ENCODE data around the genes RSKR and SEZ6.

GRCh38 chr17:28614037-28614633 lies at the start of gene RSKR:
RSKR (minus strand) TSS chr17:28614185.
- RRBS = no CpG with 5 or more reads among the region's 6 CpGs

DNA sequence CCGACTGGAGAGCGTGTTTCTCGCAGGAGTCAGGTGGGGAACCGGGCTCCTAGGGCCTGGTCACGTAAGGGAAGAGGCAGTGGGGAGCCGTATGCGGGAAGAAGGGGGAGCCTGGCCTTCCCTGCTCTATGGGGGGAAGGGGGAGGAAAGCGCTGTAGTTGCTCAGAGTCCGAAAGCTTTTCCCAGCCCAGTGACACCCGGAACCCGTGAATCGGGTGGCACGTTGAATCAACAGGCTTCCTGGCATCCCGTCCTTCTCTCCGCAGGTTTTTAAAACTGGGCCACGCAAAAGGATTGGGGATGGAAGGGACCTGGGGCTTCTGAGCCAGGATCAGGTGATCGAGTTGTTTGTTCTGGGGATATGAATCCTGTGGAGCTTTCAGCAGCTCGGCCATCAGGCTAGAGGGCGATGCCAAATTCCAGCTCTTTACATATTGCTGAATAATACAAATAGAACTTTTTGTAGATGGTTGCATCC lies 385 bp downstream of the SUPT6H start:
- RRBS = no CpG with 5 or more reads among the region's 19 CpGs

GRCh38 chr17:28745125-28746016 lies 1.6 kb downstream of the TRAF4 start:
- RRBS = 27% methylated on average over 3 of the region's 23 CpGs

DNA sequence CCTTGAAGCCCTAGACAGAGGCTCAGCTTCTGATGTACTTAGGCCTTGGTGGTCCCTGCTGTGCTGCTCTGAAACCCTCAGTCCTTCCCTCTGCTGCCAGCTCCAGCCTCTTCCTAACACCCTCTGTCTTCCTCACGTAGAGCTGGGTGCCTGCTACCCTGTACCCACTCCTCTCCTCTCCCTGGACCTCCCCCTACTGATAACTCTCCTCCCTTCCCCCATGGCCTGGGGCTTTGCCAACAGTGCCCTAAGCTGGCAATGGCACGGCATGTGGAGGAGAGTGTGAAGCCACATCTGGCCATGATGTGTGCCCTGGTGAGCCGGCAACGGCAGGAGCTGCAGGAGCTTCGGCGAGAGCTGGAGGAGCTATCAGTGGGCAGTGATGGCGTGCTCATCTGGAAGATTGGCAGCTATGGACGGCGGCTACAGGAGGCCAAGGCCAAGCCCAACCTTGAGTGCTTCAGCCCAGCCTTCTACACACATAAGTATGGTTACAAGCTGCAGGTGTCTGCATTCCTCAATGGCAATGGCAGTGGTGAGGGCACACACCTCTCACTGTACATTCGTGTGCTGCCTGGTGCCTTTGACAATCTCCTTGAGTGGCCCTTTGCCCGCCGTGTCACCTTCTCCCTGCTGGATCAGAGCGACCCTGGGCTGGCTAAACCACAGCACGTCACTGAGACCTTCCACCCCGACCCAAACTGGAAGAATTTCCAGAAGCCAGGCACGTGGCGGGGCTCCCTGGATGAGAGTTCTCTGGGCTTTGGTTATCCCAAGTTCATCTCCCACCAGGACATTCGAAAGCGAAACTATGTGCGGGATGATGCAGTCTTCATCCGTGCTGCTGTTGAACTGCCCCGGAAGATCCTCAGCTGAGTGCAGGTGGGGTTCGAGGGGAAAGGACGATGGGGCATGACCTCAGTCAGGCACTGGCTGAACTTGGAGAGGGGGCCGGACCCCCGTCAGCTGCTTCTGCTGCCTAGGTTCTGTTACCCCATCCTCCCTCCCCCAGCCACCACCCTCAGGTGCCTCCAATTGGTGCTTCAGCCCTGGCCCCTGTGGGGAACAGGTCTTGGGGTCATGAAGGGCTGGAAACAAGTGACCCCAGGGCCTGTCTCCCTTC lies 5.3 kb downstream of the TRAF4 start:
- RRBS = 72% methylated on average over 2 of the region's 26 CpGs

DNA sequence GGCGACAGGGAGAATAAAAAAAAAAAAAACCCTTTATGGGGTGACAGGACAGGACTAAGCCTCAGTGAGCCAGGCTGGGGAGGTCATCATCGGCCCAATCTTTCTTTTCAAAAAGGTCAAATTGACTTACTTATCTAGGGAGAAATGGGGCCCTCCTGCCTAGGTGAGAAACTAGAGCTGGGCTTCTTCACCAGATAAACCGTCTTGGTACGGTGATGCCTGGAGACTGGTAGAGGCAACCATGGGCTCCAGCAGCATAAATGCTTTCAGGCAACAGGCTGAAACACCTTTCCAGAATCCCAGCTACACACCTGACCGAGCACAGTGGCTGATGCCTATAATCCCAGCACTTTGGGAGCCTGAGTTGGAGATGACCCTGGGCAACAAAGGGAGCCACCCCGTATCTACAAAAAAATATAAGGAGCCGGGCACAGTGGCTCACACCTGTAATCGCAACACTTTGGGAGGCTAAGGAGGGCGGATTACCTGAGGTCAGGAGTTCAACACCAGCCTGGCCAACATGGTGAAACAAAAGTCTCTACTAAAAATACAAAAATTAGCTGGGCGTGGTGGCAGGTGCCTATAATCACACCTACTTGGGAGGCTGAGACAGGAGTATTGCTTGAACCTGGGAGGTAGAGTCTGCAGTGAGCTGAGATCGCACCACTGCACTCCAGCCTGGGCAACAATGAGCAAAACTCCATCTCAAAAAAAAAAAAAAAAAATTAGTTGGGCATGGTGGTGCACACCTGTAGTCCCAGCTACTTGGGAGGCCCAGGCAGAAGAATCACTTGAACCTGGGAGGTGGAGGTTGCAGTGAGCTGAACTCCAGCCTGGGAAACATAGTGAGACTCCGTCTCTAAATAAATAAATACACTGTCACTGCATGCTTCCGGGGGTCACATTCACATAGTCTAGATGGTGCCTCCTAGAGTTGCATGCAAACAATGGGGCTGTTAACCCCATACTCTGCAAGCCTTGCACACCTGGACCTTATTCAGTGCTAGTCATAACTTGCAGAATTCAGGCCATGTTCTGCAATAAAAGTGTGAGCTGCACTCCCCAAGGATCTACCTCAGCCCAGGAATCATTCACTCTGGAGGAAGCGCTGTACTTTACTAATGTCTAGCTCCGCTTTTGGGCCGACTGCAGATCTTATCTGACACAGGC lies 8.1 kb downstream of the TRAF4 start:
- RRBS = no CpG with 5 or more reads among the region's 16 CpGs

GRCh38 chr17:28879453-28880550 lies 17.7 kb downstream of the FLOT2 start:
- RRBS = no CpG with 5 or more reads among the region's 13 CpGs

GRCh38 chr17:28893188-28893788 lies 4.2 kb downstream of the FLOT2 start:
- RRBS = no CpG with 5 or more reads among the region's 9 CpGs

DNA sequence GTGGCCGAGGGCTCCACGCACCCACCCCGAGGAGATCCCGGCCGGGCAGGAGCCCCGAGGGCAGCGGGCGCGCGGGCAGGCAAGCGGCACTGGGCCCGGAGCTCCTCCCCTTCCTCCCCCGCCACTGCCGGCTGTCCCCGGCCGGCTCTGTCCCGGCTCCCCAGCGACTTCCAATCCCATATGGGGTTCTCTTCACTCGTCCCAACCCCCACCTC lies 1.8 kb downstream of the PHF12 start:
- RRBS = 3% methylated on average over 15 of the region's 19 CpGs

GRCh38 chr17:29005274-29006224 lies at the start of gene SEZ6:
SEZ6 (minus strand) TSS chr17:29006033.
- RRBS = 4% methylated on average over 53 of the region's 105 CpGs

- RRBS = no CpG with 5 or more reads among the region's 2 CpGs
Observed at GRCh38 chr17:29045823-29046145, 2.8 kb downstream of the PIPOX start.

- RRBS = no CpG with 5 or more reads among the region's 13 CpGs
Observed at GRCh38 chr17:29093787-29094276, 50.9 kb downstream of the PIPOX start.

- RRBS = no CpG with 5 or more reads among the region's 10 CpGs
Observed at GRCh38 chr17:29117025-29117438, 63.2 kb downstream of the MYO18A start.

GRCh38 chr17:29139834-29140264 lies 40.3 kb downstream of the MYO18A start:
- RRBS = no CpG with 5 or more reads among the region's 5 CpGs

- RRBS = no CpG with 5 or more reads among the region's 6 CpGs
Observed at GRCh38 chr17:29195229-29195833, 15.1 kb upstream of the MYO18A start.

DNA sequence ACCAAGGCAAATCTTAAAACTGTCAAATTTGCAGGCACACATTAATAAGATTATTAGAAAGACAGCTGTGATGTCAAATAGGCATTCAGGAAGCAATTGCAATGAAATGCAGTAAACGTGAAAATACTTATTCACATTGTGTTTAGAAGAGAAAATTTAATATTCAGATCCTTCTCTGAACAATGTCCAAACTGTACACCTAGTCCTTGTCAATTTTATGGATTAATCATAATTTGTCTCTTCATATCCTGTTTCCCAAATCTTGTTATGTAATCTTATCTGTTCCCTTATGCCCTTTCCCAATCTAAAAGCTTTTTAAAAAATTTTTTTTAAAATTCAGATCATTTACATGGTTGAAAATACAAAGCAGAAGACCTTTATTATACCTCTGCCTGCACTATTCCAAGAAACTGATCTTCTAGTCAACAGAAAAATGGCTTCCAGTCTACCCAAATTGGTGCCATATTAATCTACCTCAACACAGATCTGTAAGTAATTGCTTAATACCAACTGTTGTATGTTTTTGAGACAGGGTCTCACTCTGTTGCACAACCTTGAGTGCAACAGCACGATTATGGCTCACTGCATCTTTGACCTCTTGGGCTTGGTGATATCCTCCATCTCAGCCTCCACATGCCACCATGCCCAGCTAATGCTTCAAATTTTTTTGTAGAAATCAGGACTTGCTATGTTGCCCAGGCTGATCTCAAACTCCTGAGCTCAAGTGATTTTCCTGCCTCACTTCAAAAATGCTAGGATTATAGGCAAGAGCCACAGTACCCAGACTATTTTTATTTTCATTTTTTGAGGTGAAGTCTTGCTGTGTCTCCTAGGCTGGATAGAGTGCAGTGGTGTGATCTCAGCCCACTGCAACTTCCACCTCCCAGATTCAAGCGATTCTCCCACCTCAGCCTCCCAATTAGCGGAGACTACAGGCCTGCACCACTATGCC lies 14.6 kb downstream of the NUFIP2 start:
- RRBS = no CpG with 5 or more reads among the region's 4 CpGs

- RRBS = no CpG with 5 or more reads among the region's 2 CpGs
Observed at GRCh38 chr17:29489488-29489918, 77.3 kb downstream of the ABHD15 start.

- RRBS = no CpG with 5 or more reads among the region's 7 CpGs
Observed at GRCh38 chr17:29491541-29492046, 75.2 kb downstream of the ABHD15 start.

DNA sequence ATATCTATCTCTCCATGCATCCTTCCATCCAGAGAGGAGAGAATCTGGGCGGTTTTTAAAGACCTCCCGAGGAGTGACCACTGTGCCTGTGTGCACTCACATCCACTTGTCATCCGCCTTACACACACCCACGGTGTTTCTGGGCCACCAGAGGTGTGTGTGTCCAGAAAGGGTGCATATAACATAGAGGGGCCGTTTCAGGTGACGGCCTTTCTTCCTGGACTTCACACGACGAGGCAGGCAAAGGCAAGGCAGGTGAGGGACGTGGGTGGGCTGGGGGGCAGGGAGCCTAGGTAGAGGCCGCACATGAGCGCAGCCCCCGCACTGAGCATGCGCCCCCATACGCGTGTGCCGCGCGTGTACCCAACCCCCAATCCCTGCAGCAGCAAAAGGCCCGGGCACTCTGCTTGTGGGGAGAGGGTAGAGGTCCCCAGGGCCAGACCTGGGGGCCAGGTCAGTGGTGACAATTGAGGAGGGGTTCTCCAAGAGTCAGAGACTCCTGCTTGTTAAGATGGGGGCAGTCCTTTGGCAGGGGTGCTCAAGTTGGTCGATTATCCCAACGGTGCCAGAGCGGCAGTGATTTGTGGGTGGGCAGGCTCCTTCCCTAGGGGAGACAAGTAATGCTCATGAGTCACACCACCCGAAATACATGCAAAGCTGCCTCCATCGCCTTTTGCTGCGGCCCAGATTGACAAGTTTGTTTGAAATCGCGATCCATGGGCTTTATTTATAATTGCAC lies 915 bp upstream of the GIT1 start:
- RRBS = no CpG with 5 or more reads among the region's 27 CpGs

GRCh38 chr17:29611785-29612678 lies 10.7 kb downstream of the CORO6 start:
- RRBS = 91% methylated on average over 7 of the region's 45 CpGs

- RRBS = no CpG with 5 or more reads among the region's 52 CpGs
Observed at GRCh38 chr17:29616743-29617630, 5.7 kb downstream of the CORO6 start.

Measured in epithelial cell of esophagus (primary cell).